Bronchus (tissue), 1 donor: ENCODE results near the genes KRI1, C19orf38, TIMM29 and SMARCA4.

DNA sequence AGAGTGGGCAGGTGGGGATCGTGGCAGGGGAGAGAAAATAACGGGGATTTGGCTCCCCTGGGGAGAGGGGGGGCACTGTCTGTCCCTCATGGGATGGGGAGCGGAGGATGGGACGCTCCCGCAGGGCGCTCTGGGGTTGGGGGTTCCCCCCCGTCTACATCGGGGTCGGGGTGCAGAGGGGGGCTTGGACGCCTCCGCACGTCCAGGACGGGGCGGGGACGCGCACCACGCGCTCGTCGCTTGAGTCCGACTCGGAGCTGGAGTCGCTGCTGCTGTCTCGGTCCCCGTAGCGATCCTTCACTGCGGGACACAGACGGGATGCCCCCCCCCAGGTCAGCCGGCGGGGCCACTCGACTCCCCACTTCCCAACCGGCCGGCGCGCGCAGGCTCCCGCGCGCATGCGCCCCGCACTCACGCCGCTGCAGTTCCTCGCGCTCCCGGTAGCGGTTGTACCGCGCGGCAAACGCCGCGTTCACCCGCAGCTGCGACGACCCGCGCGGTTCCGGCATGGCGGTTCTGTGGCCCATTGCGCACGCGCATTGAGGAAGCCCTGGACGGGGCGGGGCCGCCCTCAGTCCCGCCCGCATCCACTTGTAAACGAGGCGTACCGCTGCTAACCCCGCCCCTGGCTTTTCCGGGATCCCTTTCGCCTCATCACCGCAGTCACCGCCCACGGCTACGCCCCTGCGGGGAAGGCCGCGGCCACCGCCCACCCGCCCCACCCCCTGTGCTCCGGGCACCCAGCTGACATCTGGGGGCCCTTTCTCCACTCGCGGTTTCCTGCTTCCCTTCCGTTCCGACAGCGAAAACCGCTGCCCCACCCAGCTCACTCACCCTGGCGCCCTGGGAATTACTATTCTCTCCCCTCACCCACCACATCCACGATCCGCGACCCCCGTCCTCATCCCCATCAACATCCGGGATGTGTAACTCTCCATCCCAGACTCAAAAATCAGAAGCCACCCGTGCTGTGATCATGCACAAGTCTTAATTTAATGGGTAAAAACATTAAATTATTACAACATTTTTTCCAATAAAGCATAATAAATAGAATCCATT, at the start of gene KRI1:
KRI1 (minus strand) TSS at position 520 of the 1,059 bp plus-strand sequence.
- PRO-cap, result unidirectional peak, minus-strand start at position 302 of the sequence; bidirectional peak, plus-strand start at position 743 of the sequence, minus-strand start at position 514 of the sequence

DNA sequence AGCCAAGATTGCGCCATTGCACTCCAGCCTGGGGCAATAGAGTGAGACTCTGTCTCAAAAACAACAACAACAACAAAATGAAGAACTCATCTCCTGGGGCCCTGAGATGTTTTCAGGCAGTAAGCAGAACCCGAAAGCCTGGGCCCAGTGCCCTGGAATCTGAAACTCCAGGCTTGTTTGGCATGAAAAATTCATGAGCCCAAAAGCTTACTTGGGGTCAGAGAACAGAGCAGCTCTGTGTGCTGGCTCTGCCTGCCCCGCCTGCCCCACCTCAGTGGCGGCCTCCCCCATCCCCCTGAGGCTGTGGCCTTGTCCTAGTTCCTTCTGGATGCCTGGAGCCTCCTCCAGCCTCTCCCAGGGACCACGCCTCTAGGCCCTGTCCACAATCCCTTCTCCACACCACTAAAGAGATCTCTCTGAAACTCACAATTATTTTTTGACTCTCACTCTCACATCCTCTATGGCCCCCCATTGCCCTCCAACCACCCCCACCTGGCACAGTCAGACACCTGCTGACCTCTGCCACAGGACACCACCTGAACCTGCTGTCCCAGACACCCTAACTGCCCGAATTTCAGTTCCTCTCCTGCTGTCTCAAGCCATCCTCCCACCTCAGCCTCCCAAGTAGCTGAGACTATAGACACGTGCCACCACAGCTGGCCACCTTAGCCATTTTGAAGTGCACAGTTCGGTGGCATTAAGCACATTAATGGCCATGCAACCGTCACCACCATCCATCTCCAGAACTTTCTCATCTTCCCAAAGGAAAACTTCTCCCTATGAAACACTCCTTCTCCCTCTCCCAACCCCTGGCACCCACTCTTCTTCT, 7.0 kb upstream of the AP1M2 start:
- PRO-cap, result no peak

GRCh38 chr19:10653142-10653490, 1.0 kb upstream of the ILF3 start:
- PRO-cap, result unidirectional peak, plus-strand start at chr19:10653382

GRCh38 chr19:10683601-10683931, 17.7 kb upstream of the QTRT1 start:
- PRO-cap, result no peak

DNA sequence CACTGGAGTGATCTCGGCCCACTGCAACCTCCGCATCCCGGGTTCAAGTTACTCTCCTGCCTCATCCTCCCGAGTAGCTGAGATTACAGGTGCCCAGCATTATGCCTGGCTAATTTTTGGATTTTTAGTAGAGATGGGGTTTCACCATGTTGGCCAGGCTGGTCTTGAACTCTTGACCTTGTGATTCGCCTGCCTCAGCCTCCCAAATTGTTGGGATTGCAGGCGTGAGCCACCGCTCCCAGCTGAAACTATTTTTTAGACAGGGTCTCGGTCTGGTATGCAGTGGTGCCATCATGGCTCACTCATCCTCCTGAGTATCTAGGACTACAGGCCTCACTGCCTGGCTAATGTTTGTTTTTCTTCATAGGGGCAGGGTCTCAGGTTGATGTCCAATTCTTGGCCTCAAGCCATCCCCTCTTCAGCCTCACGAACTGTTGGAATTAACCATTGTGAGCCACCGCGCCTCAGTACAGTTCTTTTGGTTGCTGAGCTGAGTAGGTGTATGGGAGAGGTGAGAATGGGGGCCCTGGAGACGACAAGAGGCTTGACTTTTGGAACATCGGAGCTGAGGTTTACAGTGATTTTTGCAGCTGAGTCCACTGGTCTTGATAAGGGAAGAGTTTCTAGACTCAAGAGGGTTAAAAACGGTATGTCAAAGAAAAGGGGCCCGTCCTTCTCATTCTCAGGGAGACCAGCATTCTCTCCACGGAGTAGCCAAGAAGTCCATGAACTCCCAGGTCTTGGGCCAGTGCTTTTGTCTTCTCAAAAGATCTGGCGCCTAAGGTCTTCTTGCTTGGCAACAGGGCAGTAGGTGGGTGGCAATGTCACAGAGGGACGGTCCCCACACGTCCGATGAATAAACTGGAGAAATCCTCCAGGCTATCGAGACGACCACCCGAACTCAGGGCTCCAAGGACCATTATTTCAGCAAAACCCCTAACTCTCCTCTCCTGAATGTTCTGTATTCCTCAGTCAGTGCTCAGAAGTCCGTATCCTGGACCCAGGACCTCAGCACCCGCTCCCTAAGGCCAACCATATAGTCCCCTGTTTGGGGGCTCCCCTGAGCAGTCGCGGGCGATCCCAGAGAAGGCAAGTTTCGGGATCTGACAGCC, 6.6 kb upstream of the QTRT1 start:
- PRO-cap, result no peak

DNA sequence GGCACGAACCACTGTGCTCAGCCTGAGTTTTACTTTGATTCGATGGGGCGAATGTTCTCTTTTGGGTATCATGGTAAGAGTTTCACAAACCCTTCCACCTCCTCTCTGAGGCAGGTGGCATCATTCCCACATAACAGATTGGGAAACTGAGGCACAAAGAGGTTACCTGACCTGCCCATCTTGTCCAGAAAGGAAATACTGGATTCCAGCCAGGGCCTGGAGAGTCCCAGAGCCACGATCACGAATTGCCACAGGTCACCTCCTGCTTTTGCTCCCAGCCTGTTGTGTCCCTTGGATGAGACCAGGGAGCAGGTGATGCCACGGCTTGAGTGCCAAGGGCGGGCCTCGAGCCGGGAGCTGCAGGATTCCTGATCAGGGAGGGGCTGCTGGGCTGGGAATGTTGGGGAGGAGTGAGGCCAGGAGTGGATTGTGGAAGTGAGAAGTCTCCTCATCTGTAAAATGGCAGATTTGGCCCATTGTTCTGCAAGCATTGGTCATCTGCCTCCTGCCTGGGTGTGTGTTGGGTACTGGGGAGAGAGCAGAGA, 29.3 kb downstream of the DNM2 start:
- PRO-cap, result no peak

GRCh38 chr19:10747700-10748126, 29.8 kb downstream of the DNM2 start:
- PRO-cap, result unidirectional peak, plus-strand start at chr19:10747801

- PRO-cap, result no peak
These were observed 43.8 kb downstream of the DNM2 start for GRCh38 chr19:10761544-10762219.

DNA sequence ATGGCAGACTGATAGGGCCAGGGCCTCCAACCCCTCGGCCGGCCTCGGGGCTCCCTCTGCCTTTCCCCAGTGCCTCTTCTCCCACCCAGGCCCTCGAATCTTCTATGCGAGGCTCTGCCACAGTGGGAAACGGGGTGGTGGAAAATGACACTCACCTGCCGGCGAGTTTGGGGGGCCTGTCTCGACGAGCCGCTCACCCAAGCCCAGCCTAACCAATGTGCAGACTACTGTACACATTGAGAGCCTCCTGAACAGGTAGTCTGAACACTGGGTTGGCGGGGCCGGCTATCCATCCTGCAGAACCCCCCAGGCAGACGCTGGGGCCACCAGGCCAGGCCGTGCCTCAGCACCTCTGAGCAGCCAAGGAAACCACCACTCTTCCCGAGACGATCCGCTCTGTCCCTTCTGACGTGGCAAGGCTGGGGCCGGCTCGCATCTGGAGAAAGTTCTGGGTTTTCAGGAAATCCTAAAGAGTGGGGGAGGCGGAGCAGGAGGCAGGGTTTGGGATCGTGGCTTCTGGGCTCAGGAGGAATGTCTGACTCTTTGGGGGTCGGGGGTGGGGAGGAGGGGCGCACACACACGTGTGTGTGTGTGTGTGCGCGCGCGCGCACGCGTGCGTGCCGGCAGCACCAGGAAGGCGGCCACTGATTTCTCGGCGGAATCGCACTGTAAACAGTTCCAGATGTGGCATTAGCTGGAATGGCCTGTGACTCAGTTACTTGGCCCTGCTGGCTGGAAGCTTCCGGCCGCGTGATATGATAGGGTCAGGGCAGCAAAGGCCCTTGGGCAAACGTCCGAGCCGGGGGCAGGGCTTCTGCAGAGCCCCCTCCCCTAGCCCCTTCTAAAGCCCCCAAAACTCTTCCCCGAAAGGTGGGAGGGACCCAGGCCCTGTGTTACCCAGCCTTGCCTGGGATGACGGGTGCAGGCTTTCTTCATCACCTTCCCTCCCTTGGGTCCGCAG, 18.5 kb downstream of the TMED1 start:
- PRO-cap, result unidirectional peak, minus-strand start at position 354 of the sequence

GRCh38 chr19:10848213-10848642, at the start of gene C19orf38:
C19orf38 (plus strand) TSS chr19:10848415.
- PRO-cap, result no peak

DNA sequence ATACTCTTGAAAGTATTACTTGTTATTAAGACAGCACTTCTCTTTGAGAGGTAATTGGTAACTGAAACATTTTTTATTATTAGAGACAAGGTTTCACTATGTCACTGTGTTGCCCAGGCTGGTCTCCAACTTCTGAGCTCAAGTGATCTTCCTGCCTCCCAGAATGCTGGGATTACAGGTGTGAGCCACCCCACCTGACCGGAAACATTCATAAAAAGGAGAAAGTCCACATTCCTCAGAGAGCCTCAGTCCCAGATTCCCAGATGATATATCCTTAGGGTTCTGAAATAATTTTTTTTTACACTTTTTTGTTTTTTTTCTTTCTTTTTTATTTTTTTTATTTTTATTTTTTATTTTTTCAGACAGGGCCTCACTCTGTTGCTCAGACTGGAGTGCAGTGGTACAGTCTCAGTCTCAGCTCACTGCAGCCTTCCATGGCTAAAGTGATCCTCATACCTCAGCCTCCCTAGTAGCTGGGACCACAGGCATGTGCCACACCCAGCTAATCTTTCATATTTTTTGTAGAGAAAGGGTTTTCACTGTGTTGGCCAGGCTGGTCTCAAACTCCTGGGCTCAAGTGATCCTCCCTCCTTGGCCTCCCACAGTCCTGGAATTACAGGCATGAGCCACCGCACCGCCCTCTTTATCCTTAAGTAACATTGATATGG, 2.8 kb downstream of the CARM1 start:
- PRO-cap, result no peak

- PRO-cap, result no peak
These were observed 6.9 kb downstream of the CARM1 start for GRCh38 chr19:10878233-10878678.

- PRO-cap, result no peak
These were observed 25.6 kb downstream of the CARM1 start for GRCh38 chr19:10896757-10897629.

GRCh38 chr19:10898464-10899092, 27.2 kb downstream of the CARM1 start:
- PRO-cap, result no peak

DNA sequence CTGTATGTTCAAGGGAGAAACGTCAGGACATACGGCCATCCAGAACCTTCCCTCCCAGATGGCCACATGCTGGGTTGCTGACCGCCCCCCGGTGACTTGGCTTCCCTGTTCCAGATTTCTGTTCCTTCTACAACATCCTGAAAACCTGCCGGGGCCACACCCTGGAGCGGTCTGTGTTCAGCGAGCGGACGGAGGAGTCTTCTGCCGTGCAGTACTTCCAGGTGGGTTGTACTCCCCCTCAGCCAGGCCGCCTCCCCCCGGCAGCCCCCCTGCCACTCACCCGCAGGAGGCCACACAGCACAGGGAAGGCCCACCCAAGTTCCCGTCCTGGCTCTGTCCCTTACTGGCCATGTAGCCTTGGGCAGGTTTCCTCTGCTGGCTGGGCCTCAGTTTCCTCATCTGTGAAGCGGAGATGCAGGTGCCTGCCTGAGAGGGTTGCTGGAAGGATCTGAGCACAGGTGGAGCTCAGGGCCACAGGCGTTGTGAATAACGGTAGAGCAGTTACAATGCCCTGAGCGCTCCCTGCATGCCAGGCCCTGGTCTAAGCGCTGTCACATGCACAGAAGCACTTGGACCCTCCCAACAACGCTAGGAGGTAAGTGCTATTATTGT, 20.4 kb downstream of the YIPF2 start:
- PRO-cap, result no peak

GRCh38 chr19:10922331-10922906, 6.0 kb downstream of the YIPF2 start:
- PRO-cap, result bidirectional peak, plus-strand start at chr19:10922447, minus-strand start at chr19:10922420

DNA sequence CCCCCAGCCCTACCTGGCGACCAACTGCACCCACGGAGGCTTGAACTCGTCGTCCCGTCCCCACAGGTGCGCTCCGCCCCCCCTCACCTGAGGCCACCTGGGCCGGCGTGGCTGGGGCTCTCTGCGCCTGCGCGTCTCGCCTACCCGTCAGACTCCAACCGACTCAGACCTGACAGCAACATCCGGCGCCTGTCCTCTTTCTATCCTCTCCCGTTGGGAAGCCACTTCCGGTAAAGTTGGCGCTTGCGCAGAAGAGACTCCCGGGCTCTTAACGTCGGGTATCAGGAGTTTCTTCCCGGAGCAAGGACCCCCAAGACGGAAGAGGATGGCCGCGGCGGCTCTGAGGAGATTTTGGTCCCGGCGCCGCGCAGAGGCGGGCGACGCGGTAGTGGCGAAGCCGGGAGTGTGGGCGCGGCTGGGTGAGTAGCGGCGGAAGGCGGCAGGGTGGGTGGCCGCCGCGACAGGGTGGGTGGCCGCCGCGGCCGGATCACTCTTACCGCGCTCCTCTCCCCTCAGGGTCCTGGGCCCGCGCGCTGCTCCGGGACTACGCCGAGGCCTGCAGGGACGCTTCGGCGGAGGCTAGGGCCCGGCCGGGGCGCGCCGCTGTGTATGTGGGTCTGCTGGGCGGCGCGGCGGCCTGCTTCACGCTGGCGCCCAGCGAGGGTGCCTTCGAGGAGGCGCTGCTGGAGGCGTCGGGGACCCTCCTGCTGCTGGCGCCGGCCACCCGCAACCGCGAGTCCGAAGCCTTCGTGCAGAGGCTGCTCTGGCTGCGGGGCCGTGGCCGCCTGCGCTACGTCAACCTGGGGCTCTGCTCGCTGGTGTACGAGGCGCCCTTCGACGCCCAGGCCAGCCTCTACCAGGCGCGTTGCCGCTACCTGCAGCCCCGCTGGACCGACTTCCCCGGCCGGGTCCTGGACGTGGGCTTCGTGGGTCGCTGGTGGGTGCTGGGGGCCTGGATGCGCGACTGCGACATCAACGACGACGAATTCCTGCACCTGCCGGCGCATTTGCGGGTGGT, at the start of gene TIMM29:
TIMM29 (plus strand) TSS at position 314 of the 1,018 bp plus-strand sequence.
- PRO-cap, result bidirectional peak, plus-strand start at position 313 of the sequence, minus-strand start at position 109 of the sequence

DNA sequence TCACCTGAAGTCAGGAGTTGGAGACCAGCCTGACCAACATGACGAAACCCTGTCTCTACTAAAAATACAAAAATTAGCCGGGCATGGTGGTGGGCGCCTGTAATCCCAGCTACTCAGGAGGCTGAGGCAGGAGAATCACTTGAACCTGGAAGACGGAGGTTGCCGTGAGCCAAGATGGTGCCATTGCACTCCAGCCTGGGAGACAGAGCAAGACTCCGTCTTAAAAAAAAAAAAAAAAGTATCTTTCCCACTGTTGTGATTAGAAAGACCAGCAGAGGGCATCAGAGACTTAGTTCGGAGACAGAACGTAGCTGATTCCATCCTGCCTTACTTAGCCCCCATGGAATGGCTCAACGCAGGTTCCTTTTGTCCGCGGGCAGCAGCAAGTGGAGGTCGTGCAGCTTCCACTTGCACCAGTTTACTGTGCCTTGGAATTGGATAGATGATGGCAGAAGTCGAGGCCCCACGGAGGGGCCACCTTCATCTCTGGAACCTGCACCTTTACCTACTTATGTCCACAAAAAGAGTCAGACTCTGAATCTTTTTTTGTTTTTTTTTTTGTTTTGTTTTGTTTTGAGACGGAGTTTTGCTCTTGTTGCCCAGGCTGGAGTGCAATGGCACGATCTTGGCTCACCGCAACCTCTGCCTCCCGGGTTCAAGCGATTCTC, 8.1 kb downstream of the TIMM29 start:
- PRO-cap, result unidirectional peak, plus-strand start at position 358 of the sequence

DNA sequence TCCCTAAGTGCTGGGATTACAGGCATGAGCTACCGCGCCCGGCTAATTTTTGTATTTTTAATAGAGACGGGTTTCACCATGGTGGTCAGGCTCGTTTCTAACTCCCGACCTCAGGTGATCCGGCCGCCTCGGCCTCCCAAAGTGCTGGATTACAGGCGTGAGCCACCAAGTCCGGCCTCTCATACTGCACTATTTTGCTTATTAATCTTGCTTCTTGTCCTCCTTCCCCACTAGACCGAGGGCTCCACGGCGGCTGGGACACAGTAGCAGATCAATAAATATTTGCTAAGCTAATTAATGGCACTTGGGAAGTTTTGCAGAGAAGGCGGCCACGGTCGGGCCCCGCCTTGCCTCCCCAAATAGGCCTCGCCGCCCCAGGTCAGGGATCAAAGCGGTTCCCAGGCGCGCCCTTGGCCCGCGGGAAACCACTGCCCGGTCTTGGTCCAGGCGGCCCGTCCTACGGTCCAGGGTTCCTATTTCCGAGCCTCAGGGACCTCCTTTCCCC, 663 bp upstream of the SMARCA4 start:
- PRO-cap, result no peak

- PRO-cap, result bidirectional peak, plus-strand start at chr19:10961001, minus-strand start at chr19:10960708; bidirectional peak, plus-strand start at chr19:10961319, minus-strand start at chr19:10961228
These were observed at the start of gene SMARCA4 for GRCh38 chr19:10960777-10961937. SMARCA4 (plus strand) TSS chr19:10961030.